Iris pigment epithelial cell (primary cell): ENCODE measurements around the genes PXDN, EIPR1 and ADI1.

DNA sequence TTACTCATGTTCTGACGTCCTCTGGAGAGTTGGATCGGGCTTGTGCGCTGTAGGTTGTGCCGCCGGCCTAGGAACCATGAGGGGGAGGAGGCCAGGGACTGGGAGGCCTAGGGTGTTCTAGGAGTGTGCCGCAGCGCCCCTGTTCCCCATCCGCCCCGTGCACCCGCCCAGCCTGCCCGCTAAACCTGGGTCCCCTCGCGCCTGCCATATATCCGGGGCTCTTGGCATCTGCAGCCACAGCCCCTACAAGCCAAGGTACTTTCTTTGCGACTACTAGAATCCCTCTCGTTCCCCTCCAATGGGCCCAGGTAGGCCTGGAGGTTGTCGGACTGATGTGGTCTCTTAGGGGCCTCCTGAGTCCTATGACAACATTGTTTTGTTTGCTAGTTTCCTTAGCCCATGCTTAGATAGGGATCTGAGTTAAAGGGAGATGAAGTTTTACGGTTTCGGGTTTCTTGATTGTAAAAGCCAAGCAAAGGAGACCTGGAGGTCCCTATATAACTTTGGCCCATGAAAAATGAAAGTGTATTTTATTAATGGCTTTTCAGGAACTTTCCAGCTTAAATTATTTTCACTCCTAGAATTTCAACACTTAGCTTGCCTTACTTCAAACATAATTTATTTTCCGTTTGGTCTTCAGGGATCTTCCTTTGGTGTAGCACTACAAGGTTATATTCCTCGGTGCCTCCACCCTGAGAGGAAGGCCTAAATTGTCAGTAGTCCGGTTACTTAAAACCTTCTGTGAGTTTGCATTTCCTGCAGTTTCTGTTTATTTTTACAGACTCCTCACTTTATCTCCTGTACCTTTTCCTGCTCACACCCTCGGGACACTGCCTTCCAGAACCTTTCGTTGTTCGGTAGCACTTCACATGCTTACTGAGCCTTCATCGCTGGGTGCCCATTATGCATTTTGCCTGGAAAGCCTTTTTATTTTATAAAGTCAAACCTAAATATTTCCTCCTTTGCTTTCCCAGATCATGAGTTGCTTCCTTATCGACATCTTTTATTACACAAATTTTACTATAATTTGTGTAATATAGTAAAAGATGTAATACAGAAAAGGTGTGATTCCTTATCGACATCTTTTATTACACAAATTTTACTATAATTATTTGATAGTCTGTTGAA, 641 bp downstream of the ACP1 start:
- RRBS, result no CpG with 5 or more reads among the region's 28 CpGs

DNA sequence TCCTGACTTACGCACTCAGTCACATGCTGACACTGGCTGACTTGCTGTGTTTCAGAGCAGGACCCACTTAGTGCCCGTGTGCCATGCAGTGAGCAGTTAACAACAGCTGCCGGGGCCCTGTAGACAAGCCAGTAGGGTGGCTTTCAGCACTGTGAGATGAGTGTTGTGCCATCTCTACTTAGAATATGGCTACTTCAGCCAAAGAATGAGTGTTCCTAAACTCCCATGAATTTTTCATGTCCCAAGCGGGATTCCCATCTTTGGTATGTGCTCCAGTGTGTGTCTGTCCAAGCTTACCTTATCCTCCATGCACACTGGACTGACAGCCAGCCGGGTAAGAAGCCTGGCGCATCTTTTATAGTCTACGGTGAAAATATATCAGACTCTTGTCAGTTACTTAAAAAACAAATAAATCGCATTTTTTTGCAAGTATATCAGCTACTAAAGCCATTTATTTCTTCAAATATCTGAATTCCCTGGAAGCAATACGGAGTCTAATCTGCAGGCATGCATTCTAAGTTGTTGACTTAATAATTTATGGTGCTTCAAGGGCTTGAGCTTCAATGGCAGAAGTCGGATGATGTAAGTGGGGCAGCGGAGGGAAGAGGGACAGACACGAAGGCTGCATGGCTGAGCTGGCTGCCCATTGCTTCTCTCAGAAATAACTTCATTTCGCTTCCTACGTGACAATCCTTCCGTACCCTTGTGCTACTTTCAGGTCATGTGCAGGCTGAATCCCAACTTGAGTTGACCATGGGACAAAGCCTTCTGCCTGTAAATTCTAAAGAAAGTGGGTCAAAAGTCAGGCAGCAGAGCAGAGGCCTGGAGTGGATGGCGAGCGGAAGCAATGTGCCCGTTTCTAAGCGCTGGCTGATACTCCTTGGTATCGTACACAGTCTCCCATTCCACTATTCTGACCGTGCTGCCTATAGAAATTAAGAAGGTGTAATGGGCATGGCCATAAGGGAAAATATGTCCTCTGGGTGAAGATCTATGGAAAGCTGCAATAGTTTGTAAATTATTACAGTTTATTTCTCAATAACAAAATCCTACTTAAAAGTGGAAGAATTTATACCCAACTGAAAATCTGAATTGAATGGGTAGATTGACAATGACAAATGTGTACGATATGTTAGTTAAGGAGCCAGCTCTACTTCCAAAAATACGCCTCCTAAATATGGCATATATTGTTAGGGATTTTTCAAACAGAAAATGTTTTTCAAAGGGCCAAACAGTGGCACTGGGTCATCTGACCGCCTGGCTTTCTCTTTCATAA, 4.6 kb downstream of the ALKAL2 start:
- RRBS, result no CpG with 5 or more reads among the region's 24 CpGs

DNA sequence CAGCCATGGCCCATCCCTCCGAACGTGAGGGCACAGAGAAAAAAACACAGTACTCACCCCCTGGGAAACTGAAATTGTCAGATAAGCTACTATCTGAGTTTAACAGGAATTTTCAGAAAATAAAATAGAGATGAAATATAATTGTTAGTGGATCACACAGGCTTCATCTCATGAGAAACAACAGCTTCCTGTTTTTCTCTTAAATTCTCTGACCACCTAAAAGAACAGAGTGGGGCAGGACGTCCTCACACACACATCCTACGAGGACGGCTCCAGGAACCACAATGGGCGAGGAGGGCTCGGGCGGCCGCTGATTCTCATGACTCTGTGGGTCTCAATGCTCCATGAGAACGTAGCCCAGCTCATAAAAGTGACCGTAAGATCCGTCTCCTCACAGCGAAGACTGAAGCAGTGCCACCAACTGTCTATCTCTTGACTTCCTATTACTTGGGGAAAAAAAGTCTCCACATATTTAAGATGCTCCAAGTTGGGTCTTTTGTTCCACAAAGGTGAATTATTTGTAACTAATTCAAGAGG, 142.8 kb upstream of the ALKAL2 start:
- RRBS, result no CpG with 5 or more reads among the region's 13 CpGs

DNA sequence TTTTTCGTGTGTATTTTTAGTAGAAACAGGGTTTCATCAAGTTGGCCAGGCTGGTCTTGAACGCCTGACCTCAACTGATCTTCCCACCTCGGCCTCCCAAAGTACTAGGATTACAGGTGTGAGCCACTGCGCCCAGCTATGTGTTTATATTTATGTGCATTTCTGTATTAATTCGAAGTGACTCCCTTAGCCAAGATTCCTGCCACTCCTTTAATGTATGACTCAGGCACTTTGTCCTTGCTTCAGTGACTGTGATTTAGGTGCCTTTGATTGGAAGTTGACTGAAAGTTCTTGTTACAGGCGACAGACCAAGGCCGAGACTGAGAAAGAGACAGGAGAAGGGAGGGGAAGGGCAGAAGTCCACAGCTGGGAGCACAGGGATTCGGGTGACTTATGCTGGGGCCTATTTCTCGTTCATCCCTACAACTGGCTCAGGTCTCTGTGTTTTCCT, 42.7 kb downstream of the TMEM18 start:
- RRBS, result no CpG with 5 or more reads among the region's 9 CpGs

DNA sequence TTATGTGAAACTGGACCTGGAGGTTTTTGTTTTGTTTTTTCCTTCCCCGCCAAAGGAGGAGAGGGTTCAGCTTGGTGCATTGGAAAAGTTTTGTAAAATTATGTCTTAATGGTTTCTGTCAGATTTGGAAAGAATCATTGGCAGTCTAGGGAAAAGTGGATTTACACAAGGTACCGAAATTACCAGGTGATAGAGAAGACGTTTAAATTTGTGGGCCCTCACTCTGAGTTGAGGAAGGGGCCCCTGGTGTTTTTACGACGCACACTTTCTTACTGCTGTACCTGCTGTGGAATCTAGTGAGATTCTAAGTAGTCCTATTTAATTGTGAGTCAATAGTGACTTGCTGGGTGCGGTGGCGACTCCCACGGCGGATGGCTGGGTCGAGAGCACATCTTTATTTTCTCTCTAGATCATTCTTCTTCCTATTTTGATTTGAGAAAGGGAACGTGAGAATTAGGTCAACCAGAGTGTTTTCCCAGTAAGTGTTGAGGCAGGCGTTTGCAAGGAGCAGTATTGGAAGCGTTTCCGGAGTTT, 64.5 kb upstream of the TMEM18 start:
- RRBS, result no CpG with 5 or more reads among the region's 14 CpGs

DNA sequence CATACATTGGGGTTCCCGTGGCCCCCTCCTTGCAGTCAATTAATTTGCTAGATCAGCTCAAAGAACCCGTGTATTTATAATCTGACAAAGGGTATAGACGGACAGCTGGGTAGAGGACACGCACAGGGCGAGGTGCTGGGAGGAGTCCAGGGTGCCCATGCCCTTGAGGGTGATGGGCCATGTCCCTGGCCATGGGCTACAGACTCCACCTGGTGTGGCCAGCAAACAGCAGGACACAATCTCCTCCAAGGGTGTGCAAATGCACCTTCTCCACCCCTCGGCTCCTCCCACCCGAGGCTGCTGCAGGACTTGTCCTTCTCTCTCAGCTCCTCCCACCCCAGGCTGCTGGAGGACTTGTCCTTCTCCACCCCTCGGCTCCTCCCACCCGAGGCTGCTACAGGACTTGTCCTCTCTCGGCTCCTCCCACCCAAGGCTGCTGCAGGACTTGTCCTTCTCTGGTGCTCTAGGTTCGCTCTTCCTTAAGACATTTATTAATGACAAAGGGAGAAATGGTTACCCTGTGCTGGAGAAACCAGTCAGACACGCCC, 57.4 kb upstream of the SNTG2 start:
- RRBS, result no CpG with 5 or more reads among the region's 12 CpGs

GRCh38 chr2:1240396-1240871, 172.8 kb upstream of the TPO start:
- RRBS, result no CpG with 5 or more reads among the region's 4 CpGs

DNA sequence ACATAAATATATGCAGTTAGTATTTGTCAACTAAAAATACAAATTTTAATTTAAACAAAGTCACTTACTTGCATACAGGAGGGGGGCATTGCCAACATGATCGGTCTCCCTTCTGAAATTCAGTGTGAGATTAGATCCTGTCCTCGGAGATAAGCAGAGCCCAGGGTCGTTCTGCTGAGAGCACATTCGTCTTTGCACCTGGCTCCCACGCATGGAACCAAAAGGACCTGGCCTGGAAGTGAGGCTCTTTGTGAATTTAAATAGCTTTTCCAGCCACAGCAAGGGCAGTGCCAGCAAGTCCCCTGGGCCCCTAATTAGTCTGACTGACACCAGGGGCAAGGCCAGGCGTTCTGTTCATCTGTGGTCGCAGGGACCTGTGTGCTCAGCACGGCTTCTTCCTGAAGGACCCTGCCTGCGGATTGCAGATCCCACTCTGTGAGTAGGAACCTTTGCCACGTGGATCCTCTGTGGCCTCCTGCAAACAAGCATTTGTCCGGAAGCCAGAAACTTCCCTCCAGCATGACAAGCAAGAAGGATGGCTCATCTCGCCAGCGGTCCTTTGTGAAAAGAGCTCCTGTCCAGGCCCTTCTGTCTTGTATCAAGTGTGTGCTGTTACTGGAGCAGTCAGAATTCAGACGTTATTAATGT, 128.6 kb downstream of the TPO start:
- RRBS, result no CpG with 5 or more reads among the region's 14 CpGs

GRCh38 chr2:1686325-1687353, 57.7 kb downstream of the PXDN start:
- RRBS, result no CpG with 5 or more reads among the region's 28 CpGs

- RRBS, result 13% methylated on average over 4 of the region's 18 CpGs
These were observed 15.6 kb downstream of the PXDN start for GRCh38 chr2:1728669-1729222.

DNA sequence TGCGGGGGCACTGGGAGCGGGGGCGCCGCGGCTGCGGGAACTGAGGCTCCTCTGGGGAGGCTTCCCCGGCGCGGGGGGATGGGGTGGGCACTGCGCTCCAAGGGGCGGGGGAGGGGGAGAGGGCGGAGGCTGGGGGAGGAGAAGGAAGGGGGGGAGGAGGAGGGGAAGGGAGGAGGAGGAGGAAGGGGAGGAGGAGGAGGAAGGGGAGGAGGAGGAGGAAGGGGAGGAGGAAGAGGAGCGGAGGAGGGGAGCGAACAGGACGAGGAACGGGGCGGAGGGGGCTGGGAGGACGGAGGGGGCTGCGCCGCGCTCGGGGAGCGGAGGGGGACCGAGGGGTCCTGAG, 845 bp downstream of the PXDN start:
- RRBS, result 2% methylated on average over 6 of the region's 24 CpGs

GRCh38 chr2:1744142-1745075, at the start of gene PXDN:
Gene PXDN (minus strand): TSS chr2:1744515.
- RRBS, result 2% methylated on average over 34 of the region's 103 CpGs

GRCh38 chr2:1818621-1818889, 74.2 kb upstream of the PXDN start:
- RRBS, result no CpG with 5 or more reads among the region's 8 CpGs

DNA sequence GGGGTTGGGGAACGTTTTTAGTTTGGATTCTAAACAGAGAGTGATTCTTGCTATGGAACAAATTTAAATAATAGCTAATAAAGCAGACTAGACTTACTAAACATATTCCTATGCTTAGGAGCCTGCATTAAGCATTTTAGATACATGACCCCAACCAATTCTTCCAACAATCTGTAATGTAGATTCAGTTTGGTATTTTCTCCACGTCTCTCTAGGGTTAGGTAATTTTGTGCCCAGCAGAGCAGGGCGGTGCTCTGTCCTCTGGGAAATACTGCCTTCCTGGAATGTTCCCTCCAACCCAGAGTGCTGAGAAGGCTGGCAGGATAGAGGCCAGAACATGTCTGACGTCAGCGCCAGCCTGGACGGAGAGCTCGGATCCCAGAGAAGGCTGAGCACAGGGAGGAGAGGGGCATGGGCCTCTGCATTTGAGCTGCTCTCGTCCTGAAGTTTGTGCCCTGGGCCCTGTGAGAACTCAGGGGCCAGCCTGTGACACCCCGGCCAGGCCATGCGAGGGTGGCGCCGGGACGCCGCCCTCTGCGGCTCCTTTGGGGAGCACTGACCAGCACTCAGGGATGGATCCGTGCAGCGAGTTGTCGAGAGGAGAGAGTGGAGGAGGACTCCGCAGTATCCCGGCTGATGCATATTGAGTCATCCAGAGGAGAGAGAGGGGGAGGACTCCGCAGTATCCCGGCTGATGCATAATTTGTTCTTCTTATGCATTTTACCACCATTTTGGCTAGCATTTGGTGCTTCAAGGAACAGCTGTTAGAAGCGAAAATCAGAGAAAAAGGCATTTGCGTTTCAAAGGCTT, 80.0 kb upstream of the PXDN start:
- RRBS, result 95% methylated on average over 4 of the region's 24 CpGs

GRCh38 chr2:3377155-3378109, at the start of gene EIPR1:
Gene EIPR1 (minus strand): TSS chr2:3377818.
- RRBS, result 4% methylated on average over 9 of the region's 52 CpGs

DNA sequence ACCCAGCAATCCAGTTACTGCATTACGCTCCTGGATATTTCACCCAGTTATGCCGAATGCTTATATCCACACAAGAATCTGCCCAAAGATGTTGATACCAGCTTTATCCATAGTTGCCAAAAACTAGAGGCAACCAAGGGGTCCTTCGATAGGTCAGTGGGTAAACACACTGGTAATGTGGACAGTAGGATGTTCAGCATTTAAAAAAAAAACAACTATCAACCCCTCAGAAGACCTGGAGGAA, 40.4 kb downstream of the TRAPPC12 start:
- RRBS, result no CpG with 5 or more reads among the region's 3 CpGs

DNA sequence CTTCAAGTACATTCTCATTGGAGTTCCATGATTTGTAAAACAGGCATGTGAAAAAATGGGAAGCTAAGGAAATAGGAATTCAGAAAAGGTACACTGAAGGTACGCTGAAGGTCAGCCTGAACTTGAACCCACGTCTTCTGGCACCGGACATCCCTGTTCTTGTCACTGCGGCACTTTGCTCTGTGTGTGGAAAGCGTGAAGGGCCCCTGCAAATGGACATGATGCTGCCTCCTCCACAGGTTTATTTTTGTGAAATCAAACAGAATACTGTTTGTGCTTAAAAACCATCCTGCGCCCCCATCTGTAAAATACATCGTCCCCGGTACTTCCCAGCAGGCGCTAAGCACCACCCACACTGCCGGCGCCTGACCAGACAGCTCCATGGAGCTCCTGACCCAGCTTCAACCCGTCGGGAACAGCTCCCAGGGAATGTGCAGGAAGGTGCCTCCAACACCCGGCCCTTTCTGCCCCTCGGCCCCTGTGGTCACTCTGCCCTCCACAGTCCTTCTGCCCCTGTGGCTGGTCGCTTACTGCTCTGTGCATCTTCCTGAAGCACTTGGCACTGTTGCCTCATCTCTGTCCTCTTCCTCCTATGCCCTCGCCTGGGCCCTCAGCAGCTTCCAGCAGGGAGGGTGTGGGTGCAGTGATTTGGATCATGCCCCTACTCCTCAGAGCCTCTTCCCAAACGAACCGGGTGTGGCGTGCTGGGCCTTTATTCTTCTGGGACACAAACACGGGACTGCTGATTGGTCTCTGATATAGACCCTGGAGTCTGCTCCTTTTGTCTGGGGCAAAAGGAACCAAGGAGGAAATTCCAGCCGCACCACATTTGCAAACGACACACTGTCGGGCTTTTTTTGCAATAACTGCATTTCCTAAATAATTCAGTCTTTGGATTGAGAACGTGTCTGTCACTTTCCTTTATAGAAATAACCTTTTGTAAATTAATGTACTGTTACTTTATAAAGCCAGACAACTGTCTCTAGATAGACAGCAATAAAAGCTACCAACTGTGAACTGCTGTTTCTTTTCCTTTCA, 66.1 kb downstream of the ADI1 start:
- RRBS, result 94% methylated on average over 3 of the region's 25 CpGs

DNA sequence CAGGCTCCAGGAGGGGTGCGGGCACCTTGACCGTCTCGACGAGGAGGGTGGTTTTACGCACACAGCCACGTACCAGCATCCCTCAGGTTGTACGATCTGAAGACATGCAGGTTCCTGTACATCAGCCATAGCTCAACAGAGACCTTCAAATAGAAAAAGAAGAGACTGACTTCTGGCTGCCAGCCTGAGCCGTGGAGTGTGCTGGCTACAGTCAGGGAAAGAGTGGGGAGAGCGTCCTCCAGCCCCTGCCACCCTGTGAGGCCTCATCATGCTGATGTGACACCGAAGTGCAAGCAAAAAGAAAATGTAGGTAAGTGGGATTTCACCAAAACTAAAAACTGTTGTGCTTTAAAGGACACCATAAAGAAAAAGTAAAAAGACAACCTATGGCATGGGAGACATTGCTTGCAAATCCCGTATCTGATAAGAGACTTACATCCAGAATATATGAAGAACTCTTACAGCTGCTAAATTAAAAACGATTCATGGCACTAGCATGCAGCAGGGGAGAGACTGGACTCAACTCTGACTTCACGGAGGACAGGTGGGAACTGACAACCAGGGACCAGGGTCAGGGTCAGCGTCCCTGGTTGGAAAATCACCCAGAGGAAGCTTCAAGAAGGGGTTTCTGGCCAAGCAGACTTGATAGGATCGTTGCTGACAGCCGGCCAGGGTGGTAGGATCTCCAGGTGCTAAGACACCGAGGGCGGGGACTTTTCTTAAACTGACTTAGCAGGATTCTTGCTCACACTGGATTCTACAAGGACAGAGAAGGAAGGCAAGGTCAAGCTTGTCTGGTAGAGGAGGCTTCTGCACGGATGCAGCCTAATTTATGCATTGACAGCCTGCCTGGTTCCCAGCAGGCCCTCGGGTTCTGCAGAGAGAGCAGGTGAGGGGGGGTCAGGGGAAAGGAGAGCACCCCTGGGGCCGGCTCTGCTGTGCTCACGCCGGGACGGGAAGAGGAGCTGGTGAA, 46.8 kb downstream of the ADI1 start:
- RRBS, result no CpG with 5 or more reads among the region's 24 CpGs

- RRBS, result 81% methylated on average over 2 of the region's 22 CpGs
These were observed 30.5 kb downstream of the ADI1 start for GRCh38 chr2:3488597-3489510.

GRCh38 chr2:3518799-3519871, at the start of gene ADI1:
Gene ADI1 (minus strand): TSS chr2:3519531.
- RRBS, result under 1% methylated on average over 19 of the region's 114 CpGs